Frontal cortex (tissue), 2 donors: ENCODE data around the genes PLP2, CACNA1F, GAGE1, USP27X, CCNB3, MAGED4, XAGE3 and FAM156A.

GRCh38 chrX:49155814-49156643, 6.5 kb upstream of the MAGIX start:
- RAMPAGE, long total RNA = no peak

GRCh38 chrX:49171646-49172306, at the start of gene PLP2:
Gene PLP2 (plus strand): TSS chrX:49171898.
- RAMPAGE, long total RNA = no peak

DNA sequence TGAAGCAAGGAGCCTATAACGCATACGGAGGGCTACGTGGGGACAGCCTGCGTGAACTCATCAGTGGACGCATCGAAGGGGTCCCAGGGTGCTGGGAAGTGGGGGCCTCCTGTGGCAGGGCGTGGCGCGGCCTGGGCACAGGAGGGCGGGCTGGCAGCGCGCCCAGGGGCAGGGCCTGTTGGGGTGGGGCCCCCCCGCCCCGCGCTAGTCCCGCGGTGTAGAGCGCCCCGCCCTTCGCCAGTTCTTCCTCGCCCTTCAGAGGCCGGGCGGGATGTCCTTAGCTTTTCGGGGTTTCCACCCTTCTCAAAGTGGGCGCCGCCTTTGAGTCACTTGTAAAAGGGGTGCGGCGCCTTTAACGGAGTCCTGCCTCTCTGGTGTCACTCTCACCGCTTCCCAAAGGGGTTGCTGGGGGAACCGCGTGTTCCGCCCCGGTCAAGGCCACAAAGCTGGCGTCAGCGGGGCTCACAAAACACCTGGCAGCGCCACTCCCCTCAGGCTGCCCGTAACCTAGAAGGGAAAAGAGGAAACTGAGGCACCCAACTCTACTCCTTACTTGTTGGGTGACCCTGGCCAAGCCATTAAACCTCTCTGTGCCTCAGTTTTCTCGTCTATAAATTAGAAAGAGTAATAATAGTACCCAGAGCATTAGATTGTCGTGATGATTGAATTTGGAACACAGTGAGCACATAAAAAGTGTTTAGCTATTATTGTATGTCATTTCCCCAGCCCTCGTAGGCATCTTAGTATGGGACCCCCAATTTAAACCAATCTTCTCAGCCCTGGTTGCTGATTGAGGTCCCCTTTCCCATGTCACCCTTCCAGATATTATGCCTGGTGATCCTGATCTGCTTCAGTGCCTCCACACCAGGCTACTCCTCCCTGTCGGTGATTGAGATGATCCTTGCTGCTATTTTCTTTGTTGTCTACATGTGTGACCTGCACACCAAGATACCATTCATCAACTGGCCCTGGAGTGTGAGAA, 900 bp downstream of the PLP2 start:
- RAMPAGE, long total RNA = no peak

- RAMPAGE, long total RNA = no peak
These were observed 3.1 kb downstream of the PLP2 start for GRCh38 chrX:49174523-49175534.

GRCh38 chrX:49233095-49233743, at the start of gene CACNA1F:
Gene CACNA1F (minus strand): TSS chrX:49233340.
- RAMPAGE, long total RNA = no peak

GRCh38 chrX:49308702-49309502, 5.5 kb downstream of the GAGE10 start:
- RAMPAGE, long total RNA = no peak

GRCh38 chrX:49598814-49599315, at the start of gene GAGE1:
Gene GAGE1 (plus strand): TSS chrX:49599020.
- RAMPAGE, long total RNA = no peak

- RAMPAGE, long total RNA = no peak
These were observed 29.6 kb upstream of the PAGE1 start for GRCh38 chrX:49725232-49725876.

DNA sequence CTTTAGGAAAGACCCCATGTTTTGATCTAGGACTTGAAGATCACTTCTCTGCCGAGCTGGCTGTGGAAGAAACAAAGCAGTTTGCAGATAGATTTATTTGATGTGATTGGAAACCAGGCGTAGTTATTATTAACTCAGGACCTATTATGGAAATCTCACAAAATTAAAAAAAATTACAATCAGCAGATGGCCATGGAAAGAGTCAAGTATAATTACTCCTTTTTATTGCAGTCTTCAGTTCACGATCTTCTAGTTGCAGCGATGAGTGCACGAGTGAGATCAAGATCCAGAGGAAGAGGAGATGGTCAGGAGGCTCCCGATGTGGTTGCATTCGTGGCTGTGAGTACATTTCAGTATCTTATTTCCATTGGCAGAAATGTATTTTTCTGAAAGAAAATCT, 1.1 kb downstream of the PAGE4 start:
- RAMPAGE, long total RNA = no peak

DNA sequence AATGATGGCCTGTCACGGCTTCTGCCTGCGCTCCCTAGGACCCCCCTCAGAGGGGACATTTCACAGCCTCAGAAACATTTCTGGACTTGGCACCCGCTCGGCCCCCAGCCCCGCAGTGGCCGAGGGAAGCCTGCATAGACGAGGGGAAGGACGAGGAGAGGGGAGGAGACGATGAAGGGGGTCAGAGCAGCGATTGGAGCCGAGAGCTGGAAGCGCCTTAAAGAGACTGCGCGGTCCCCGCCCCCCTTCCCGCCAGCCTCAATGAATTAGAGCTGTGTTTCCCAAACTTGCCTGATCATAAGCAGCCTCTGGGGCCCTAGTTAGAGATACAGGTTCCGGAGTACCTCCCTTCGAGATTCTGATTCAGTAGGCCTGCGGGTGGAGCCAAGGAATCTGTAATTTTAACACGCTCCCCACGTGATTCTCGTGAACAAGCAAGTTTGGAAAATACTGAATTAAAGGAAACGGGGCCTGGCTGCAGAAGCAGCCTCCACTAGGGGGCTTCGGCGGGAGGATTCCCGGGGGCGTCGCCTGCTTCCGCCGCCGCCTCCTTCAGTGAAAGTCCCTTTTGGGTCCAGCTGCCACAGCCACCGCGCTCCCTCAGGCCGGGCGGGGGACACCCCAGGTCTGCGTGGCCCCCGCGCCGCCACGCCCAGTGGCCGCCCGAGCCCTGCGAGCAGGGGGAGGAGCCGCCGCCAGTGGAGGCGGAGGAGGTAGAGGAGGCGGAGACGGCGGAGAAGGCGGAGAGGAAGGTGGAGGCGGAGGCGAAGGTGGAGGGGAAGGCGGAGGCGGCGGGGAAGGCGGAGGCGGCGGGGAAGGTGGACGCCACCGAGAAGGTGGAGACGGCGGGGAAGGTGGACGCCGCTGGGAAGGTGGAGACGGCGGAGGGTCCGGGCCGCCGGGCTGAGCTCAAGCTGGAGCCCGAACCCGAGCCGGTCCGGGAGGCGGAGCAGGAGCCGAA, at the start of gene USP27X:
Gene USP27X, plus strand, starts transcription at position 685 of the 961 bp plus-strand sequence.
- RAMPAGE, long total RNA = no peak

DNA sequence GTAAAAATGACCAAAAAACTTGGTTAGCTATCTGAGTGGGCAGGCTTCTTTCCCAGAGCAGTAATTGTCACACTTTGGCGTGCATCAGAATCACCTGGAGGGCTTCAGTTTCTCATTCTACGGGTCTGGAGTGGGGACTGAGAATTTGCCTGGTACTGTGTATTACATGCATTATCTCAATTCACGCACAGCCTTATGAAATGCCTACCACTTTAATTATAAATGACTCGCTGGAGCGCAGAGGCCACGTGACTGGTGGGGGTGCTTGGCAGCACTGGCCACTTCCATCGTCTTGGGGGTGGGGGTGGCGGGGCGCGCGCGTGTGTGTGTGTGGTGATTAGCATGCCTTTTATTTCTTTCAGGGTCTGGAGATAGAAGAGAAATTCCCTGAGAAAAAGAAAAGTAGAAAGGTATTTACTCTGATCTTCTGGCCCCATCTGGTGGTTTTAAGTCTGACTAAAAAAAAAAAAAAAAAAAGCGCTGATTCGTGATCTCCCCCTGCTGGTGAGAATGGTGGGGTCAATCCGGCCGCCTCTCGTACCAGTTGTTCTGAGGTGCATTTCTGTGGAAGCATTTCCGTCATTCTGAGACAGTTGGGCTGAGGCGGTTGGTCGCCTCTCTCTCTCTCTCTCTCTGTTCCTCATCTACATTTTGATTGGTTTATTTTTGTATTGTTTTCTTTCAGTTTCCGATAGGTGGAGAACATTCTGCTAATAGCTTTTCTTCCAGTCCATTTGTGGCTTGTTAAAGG, at the start of gene CCNB3:
Gene CCNB3, plus strand, starts transcription at position 565 of the 751 bp plus-strand sequence.
- RAMPAGE, long total RNA = no peak

DNA sequence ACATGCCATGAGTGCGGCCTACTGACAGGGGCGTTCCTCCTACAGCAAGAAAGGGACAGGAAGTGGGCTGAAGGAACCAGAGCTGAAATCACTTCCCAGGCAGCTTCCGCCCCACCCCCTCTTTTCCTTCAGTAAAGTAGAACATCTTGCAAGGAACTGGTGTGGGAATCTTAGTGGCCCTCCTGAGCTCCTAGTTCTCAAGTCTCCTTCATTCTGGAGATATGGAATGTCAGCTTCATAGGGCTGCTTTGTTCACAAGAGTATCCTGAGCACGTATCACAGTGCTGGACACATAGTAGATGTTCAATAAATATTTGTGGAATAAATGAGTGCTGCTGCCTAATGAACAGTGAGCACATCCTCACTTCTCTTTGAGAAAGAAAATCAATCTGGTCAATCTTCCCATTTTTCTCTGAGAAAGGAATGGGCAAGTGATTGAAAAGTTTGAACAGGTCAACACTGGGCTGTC, 167.7 kb upstream of the DGKK start:
- RAMPAGE, long total RNA = no peak

- RAMPAGE, long total RNA = no peak
These were observed 145.1 kb downstream of the SHROOM4 start for GRCh38 chrX:50668844-50669405.

- RAMPAGE, long total RNA = no peak
These were observed 42.6 kb upstream of the MAGED1 start for GRCh38 chrX:51850815-51851162.

DNA sequence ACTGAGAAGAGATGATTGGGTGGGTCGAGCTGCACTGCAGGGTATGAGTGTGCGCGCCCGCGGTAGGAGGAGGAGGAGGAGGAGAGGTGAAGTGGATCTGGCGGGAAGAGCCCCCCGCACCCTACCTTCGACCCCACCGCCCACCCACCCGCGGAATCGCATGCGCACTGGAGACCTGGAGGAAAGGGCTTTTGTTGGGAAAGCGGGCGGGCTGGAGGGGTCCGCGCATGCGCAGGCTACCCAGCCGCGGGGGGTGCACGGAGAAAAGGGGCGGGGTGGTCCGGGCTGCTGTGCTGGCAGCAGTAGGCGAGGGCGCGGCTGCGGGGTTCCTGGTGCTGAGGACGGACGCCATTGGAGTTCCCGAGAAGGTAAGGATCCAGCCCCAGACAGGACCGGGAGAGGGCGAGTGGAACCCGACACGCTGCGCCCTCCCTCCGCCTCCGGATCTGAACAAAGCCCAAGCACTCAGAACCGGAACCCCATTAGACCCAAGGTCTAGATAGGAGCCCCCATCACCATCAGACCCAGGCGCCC, at the start of gene MAGED4:
Gene MAGED4, plus strand, starts transcription at position 291 of the 534 bp plus-strand sequence.
- RAMPAGE, long total RNA = no peak

DNA sequence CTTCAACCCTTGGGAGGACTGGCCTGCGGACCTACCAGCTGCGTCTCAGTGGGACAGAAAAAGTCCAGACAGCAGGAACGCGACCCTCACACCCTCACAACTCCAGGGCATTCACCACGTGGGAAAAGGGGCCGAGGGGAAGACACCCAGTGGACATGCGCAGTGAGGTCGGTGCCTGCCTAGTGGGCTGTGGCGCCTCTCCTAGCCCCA, at the start of gene XAGE3:
Gene XAGE3, minus strand, starts transcription at position 113 of the 210 bp plus-strand sequence.
- RAMPAGE, long total RNA = no peak

GRCh38 chrX:52958264-52958749, at the start of gene FAM156A:
Gene FAM156A (minus strand): TSS chrX:52958518.
- RAMPAGE, long total RNA = no peak

- RAMPAGE, long total RNA = no peak
These were observed 24.9 kb upstream of the FAM156A start for GRCh38 chrX:52983209-52983710.

DNA sequence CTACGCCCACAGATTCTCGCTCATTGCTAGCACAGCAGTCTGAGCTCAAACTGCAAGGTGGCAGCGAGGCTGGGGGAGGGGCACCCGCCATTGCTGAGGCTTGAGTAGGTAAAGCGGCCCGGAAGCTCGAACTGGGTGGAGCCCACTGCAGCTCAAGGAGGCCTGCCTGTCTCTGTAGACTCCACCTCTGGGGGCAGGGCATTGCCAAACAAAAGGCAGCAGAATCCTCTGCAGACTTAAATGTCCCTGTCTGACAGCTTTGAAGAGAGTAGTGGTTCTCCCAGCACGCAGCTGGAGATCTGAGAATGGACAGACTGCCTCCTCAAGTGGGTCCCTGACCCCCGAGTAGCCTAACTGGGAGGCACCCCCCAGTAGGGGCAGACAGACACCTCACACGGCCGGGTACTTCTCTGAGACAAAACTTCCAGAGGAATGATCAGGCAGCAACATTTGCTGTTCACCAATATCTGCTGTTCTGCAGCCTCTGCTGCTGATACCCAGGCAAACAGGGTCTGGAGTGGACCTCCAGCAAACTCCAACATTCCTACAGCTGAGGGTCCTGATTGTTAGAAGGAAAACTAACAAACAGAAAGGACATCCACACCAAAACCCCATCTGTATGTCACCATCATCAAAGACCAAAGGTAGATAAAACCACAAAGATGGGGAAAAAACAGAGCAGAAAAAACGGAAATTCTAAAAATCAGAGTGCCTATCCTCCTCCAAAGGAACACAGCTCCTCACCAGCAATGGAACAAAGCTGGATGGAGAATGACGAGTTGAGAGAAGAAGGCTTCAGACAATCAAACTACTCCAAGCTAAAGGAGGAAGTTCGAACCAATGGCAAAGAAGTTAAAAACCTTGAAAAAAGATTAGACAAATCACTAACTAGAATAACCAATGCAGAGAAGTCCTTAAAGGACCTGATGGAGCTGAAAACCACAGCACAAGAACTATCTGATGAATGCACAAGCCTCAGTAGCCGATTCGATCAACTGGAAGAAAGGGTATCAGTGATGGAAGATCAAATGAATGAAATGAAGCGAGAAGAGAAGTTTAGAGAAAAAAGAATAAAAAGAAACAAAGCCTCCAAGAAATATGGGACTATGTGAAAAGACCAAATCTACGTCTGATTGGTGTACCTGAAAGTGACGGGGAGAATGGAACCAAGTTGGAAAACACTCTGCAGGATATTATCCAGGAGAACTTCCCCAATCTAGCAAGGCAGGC, 51.9 kb downstream of the KANTR start:
- RAMPAGE, long total RNA = no peak

DNA sequence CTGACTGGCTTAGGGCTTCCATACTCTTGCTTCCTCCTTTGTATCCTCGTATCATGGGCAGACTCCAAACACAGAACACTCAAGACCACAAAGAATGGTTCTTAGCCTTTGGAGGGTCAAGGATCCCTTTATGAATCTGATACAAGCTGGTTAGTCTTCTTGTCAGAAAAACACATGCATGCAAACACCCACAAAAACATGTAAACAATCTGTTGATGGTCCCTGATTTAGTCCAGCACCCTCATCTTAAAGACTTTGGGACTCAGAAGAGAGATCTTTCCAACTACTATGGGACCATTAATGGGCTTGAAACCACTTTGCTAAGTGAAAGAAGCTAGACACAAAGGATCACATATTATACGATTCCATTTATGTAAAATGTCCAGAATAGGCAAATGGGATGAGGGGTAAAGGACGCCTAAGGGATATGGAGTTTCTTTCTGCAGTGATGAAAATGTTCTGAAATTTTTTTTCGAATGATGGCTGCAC, 34.0 kb downstream of the KDM5C start:
- RAMPAGE, long total RNA = no peak